ENCODE measurements around a stretch of chr2.

DNA sequence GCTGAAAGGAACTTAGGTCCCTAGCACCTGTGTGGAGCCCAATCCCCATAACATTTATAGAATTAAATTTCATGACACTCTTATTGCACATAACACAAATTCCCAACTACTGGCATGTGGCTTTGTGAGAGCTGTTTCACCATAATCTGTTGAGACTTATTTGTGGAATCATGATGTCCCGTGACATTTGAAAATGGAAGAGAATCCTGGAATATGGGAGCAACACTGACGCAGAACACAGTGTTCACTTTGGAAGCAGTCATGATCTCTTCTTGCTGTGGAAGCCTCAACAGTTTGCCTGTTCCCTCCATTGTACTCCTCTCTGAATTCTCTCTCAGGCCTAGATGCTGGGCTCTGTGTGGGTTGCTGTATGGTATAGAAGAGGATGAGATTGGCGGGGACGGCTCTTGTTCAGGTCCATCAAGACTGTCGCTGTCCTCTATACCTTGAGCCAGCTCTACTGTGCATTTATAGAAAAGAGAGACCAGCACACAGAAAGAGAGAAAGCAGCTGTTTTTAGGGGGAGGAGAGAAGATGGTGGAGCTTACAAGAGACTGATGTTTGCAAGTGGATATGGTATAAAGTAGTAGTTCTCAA, 73.6 kb downstream of the CRIM1 start:
- RRBS: no CpG with 5 or more reads among the region's 5 CpGs

- RRBS: no CpG with 5 or more reads among the region's 10 CpGs
These were observed 99.9 kb downstream of the CRIM1 start for GRCh38 chr2:36455184-36456166.

- RRBS: no CpG with 5 or more reads among the region's 4 CpGs
These were observed 112.1 kb downstream of the CRIM1 start for GRCh38 chr2:36467634-36468179.

DNA sequence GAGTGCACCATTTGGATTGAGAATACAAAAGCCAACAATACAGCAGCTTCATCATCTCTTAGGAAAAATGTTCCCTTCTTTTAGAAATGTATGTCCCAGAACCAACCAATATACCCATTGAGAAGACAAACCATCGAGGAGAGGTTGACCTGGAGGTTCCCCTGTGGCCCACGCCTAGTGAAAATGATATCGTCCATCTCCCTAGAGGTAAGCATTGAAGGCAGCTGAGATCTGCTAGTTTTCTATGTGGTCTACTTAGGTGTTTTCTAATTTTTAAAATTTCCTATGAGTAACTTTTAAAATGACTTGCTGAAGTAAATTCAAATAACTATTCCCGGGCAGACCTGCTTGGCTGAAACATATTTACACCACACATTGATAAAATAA, 53.7 kb downstream of the FEZ2 start:
- RRBS: no CpG with 5 or more reads among the region's 4 CpGs

GRCh38 chr2:36807140-36808107, 110.9 kb downstream of the VIT start:
- RRBS: no CpG with 5 or more reads among the region's 8 CpGs

- RRBS: no CpG with 5 or more reads among the region's 3 CpGs
These were observed 100.2 kb downstream of the STRN start for GRCh38 chr2:36866213-36866488.

GRCh38 chr2:37090089-37090540, 5.8 kb downstream of the GPATCH11 start:
- RRBS: no CpG with 5 or more reads among the region's 4 CpGs

- RRBS: 79% methylated on average over 3 of the region's 5 CpGs
These were observed 21.1 kb downstream of the GPATCH11 start for GRCh38 chr2:37105397-37105842.

GRCh38 chr2:37105843-37106808, 21.8 kb downstream of the GPATCH11 start:
- RRBS: no CpG with 5 or more reads among the region's 10 CpGs

- RRBS: no CpG with 5 or more reads among the region's 6 CpGs
These were observed 1.3 kb upstream of the SULT6B1 start for GRCh38 chr2:37189595-37190265.

GRCh38 chr2:37425351-37425914, 81.0 kb downstream of the QPCT start:
- RRBS: no CpG with 5 or more reads among the region's 4 CpGs

- RRBS: no CpG with 5 or more reads among the region's 1 CpG
These were observed 102.3 kb downstream of the CDC42EP3 start for GRCh38 chr2:37569233-37569535.

DNA sequence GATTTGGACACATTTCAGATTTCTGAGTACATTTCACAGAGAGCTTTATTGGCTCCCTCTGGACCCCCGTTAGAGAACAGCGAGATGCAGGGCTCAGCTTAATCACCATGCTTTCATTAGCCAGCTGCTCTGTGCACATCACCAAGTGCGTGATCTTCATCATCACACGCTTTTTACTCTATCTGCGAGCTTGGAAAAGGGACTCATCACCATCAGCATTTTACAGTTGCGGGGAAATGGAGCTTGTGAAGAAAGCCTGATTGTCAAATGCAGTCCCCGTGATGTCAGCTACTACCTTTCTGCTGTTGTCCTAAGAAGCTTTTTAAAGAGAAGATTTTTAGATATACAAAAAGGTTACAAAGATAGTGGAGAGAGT, 88.5 kb downstream of the CDC42EP3 start:
- RRBS: no CpG with 5 or more reads among the region's 7 CpGs

DNA sequence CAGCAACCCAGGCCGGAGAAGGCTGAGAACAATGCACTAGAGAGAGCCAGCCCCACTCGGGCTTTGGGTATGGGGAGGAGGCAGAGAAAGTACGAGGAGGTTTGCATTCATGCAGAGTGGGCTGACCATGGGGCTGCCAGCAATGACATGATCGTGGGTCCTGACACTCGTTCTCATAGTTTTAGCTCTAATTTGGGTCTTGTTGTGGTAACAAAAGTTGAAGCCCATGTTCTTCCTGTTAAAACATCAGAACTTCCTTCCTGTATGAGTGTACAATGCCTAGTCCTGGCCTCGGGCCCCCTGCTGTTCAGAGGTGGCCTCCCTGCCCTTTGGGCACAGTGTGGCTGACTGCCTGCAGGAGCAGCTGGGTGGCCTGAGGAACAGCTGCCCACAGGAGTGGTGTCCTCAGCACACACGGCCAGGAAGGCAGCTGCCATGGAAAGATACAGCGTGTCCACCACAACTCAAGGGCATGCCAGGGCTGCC, 22.9 kb downstream of the CDC42EP3 start:
- RRBS: no CpG with 5 or more reads among the region's 8 CpGs

DNA sequence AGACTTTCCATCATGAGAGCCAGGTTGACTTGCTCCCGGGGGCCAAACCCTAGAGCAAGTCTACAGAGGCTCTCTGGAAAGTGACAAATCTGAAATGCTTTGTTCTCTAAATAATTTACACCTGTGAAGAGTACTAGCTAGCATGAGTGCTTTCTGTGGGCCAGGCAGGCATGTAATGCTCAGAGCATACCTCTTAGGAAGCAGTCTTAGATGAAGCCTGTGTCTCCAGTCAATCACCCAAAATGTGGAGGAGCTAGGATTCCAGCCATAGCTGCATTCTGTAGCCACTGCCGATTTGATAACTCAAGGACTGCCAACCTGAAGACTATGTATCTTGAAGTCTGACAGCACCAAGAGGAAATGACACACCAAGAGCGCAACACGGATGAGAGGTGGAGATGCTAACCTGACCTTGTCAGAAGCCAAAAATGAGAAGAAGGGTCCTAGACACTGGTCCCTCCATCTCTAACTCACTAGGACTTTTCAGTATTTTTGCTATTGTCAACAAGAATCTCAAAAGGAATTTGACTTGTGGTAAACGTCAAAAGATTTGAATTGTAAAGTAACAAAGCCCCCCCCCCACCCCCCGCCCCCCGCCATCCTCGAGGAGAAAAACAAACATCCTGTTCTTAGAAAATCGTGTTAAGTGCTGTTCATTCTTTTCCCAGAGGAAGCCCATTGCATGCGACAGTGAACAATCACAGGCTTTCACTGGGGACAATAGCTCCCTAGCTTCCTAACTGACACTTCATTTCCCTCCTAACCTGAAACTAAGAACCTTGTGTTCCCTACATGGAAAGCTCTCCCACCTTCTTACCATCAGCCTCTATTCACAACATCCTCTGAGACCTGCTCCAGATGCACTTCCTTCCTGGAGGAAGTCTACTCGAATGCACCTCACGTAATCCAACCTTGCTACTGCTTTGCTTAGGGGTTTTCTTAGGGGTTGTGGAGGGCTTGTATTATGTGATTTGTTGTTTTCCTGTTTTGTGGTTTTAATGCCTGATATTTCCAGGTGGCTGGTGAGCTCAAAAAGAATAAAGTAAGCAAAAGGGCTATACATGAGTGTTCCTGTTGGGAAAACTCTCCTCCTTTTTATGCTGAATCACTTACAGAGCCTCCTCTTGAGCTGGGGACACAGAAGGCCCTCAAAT, 14.7 kb downstream of the CDC42EP3 start:
- RRBS: no CpG with 5 or more reads among the region's 12 CpGs

GRCh38 chr2:37671880-37672123, 360 bp upstream of the CDC42EP3 start:
- RRBS: no CpG with 5 or more reads among the region's 25 CpGs

- RRBS: no CpG with 5 or more reads among the region's 9 CpGs
These were observed 17.6 kb upstream of the CDC42EP3 start for GRCh38 chr2:37688895-37689490.

- RRBS: no CpG with 5 or more reads among the region's 20 CpGs
These were observed 659 bp downstream of the CYP1B1 start for GRCh38 chr2:38075323-38075660.

GRCh38 chr2:38082481-38083385, 6.8 kb upstream of the CYP1B1 start:
- RRBS: no CpG with 5 or more reads among the region's 16 CpGs